ENCODE results near the genes PIANP, GNB3 and SPSB2.

DNA sequence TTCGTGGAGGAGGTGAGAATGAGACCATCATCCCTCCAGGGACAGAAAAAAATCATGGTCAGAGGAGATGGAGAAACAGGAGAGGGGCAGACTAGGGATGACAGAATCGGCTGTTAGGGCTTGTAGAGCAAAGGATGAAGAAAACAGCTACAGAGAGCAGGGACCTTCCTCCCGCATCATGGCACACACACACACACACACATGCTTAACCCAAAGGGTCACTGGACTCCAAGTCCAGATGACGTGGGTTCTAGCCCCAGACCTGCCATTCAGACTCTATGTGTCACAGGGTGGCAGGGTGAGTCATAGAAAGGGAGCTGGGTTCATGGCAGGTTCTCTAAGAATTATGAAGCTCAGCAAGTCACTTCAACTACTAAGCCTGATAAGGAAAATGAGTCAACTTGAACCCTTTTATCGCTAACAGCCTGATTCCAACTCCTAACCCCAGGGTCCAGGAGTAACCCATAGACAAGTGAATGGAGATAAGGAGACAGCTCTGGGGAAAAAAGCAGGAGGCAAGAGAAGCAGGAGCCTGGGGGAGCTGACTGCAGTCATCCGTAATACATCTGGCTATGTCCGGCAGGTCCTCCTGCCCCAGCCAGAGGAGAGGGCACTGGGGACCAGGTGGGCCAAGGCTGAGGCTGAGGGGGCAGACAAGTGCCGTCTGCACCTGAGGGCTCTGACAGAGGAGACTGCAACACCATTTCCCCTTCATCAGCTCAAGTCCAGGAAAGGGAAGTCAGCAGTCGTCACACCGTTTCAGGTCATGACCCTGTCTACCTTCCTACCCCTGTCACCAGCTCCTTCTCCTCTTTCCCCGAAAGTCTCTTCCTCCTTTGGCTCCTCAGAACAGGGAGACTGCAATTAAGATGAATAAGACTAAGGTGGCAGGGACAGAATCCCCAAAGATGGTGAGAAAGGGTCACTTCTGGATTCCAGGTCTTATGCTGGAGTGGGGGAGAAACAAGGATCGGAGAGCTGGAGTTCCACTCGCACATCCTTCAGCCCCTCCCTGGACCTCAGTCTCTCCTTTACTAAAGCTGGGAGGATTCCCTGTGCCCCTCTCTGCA lies 3.7 kb upstream of the TNFRSF1A start:
- RRBS, result no CpG with 5 or more reads among the region's 13 CpGs

GRCh38 chr12:6362524-6362909 lies 12.8 kb downstream of the SCNN1A start:
- RRBS, result no CpG with 5 or more reads among the region's 2 CpGs

DNA sequence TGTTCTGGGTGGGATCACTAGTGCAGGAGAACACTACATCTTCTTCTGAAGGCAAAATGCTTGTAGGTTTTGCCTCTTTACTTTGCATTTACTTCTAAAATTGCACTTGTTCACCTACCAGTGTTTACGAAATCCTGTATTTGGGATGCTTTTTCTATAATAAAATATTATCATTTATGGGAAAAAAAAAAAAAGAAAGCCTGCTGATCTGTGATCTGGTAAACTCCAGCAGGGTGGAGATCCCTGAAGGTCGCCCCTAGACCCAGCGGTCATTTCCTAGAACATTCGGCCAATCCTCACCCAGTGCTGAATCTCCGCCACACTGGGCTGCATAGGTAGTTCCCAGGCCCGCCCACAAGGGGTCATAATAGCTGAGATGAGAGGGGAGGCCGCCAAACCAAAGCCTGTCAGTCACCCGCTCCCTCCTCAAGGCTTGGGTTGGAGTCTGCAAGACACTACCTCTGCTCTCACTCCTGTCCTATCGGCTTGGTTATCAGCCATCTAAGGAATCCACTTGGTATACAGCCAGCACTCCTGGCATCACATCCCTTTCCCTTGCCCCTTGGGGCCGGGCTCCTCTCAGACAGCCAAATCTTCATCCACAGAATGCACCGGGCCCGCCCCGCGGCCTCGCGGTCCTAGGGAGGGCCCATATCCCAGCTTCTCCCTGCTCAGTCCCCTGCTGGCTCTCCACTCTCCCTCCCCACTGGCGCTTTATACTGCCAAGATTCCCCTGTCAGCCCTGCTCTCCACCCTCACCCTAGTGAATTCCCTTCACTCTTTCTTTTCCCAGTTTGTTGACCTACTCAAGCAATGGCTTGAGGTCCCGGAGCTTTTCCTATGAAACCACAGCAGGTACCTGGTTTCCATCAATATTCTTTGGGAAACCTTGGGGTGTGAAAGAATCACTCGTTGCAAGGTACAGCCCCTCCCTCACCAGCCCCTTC lies 1.7 kb downstream of the IFFO1 start:
- RRBS, result 14% methylated on average over 1 of the region's 19 CpGs

- RRBS, result no CpG with 5 or more reads among the region's 2 CpGs
Observed at GRCh38 chr12:6578398-6579052, 10.4 kb upstream of the NOP2 start.

- RRBS, result no CpG with 5 or more reads among the region's 4 CpGs
Observed at GRCh38 chr12:6581542-6581942, 13.5 kb upstream of the NOP2 start.

GRCh38 chr12:6604094-6605077 lies 2.8 kb downstream of the CHD4 start:
- RRBS, result no CpG with 5 or more reads among the region's 11 CpGs

- RRBS, result 20% methylated on average over 3 of the region's 59 CpGs
Observed at GRCh38 chr12:6700604-6701350, at the start of gene PIANP. PIANP (minus strand) TSS chr12:6700815.

DNA sequence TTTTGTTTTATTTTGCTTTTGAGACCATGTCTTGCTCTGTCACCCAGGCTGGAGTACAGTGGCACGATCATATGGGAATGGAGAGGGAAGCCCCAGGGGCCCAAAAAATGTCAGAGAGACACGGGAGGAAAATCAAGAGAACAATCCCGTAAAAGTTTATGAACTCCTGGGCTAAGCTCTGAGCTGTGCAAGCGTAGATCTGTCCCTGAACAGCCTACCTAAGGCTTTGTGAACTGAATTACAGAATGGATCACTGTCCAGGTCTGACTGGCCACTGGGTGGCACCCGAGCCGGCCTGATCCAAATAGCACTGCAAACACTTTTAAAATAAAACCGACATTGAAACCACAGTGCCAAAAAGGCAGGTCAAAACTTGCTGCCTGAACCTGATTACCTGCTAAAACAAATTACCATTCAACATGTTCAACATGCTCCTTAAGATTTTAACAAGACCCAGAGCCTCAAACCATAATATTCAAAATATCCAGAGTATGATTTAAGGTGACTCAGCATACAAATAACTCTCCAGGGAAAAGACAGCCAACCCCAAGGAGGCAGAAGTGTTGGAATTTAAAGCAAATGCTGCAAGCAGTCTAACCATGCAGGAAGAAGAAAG lies 11.9 kb downstream of the COPS7A start:
- RRBS, result no CpG with 5 or more reads among the region's 7 CpGs

DNA sequence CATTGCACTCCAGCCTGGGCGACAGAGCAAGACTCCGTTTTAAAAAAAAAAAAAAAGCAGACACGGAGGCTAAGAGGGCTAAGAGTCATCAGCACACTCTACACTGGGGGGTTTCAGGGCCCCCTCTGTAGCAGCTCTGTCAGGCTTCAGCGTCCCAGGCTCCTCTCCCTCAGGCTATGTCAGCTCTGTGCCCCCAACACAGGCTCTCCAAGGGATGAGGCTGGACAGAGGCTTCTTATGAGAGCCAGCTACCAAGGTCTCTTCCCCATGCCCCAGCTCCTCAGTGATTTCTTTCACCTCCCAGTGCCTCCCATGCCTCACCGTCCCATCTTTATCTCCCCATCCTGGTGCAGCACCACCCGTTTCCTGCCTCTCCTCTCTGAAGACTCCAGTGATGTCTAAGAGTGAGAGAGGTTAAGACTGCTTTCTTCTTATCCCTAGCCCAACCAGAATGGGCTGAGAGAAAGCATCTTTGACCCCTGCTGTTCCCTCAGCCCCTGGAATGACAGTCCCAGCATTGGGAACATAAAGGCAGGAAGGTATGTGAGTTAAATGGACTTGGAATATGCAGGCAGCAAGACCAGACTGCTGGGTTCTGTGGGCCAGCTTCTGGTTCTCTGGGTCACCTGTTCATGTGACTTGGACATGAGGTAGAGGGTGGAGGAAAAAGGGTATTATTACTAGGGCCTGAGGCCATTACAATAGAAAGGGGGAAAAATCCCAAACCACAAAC lies 8.1 kb downstream of the MLF2 start:
- RRBS, result no CpG with 5 or more reads among the region's 6 CpGs

- RRBS, result no CpG with 5 or more reads among the region's 7 CpGs
Observed at GRCh38 chr12:6768473-6769025, 2.4 kb downstream of the PTMS start.

- RRBS, result 98% methylated on average over 3 of the region's 23 CpGs
Observed at GRCh38 chr12:6770075-6771070, 1.9 kb upstream of the LAG3 start.

- RRBS, result no CpG with 5 or more reads among the region's 19 CpGs
Observed at GRCh38 chr12:6778096-6778644, 5.8 kb downstream of the LAG3 start.

DNA sequence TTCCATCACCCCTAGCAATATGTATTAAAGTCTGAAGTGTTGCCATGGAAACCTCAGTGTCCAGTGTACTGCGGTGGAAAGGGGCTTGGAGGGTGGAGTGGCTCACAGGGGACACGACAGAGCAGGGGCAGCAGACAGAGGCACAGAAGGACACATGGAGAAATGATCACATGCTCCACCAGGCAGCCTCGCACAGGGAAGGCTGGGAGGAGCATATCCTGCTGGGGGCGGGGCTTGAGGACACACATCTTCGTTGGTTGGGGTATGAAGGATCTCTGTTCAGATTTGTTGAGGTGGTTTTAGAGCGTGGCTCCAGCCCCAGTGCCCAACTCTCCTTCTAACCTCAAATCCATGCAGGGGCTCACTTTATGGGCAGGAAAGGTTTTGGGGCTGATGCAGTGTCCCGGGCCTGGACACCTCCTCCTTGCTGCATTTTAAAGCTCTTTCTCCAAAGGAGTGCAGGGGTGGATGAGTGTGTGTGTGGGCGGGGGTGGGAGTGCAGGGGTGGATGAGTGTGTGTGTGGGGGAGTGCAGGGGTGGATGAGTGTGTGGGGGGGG lies 757 bp upstream of the P3H3 start:
- RRBS, result no CpG with 5 or more reads among the region's 8 CpGs

DNA sequence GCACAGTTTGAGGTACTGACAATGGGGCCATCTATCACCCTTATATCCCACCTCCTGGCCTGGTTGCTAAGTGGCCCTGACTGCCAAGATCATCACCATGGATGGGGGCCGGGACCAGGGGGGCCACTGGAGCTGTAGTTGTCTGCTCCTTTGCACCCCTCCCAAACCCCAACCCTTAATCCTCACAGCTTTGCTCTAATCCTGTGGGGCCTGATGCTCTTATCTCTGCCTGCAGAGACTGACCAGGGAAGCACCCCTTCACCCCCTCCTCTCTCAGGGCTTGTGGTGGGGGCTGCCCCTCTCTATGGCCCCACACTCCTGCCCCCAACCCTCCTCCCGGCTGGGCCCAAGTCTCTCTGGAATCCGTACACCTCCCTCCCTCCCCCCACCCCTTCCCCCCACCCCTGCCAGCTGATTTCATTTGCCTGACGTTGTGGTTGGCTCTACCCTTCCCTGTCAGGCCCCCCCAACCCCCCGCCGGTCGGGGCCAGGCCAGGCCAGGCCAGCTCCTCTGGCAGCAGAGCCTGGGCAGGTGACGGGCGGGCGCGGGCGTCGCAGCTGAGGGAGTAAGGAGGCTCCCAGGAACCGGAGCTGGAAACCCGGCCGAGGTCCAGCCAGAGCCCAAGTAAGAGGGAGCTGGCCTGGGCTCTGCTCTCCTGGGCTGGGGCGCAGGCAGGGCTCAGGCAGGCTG lies at the start of gene GNB3:
Gene GNB3 (plus strand): TSS at position 517 of the 691 bp plus-strand sequence.
- RRBS, result no CpG with 5 or more reads among the region's 17 CpGs

DNA sequence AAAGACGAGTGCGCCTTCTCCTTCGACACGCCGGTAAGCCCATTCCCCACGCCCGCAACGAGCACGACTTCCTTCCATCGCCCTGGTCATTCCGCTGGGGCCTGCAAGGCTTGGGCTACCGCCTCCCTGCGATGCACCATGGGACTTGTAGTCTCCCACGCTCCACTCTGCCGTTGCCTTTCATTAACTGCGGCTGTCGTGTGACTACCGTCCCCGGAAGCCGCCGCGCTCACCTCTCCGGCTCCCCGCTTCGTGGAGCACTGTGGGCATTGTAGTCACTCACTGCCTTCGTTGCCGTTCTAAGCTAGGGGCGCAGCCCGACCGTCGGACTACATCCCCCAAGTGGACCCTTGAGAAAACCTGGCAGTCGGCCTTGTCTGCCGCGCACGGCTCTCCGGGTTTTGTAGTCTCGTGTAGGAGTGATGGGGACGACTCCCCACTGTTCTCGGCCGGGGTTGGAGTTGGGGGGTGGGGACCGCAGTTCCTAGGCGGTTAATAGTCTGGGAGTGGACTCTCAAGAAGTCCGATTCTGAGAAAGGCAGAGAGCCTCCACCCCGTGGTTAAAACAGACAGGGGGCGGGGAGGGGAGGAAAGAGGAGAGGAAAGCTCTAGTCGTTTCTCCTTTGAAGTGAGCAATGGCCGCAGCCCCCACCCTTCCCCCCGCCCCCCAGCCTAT lies 446 bp downstream of the USP5 start:
- RRBS, result 0% methylated on average over 5 of the region's 48 CpGs

DNA sequence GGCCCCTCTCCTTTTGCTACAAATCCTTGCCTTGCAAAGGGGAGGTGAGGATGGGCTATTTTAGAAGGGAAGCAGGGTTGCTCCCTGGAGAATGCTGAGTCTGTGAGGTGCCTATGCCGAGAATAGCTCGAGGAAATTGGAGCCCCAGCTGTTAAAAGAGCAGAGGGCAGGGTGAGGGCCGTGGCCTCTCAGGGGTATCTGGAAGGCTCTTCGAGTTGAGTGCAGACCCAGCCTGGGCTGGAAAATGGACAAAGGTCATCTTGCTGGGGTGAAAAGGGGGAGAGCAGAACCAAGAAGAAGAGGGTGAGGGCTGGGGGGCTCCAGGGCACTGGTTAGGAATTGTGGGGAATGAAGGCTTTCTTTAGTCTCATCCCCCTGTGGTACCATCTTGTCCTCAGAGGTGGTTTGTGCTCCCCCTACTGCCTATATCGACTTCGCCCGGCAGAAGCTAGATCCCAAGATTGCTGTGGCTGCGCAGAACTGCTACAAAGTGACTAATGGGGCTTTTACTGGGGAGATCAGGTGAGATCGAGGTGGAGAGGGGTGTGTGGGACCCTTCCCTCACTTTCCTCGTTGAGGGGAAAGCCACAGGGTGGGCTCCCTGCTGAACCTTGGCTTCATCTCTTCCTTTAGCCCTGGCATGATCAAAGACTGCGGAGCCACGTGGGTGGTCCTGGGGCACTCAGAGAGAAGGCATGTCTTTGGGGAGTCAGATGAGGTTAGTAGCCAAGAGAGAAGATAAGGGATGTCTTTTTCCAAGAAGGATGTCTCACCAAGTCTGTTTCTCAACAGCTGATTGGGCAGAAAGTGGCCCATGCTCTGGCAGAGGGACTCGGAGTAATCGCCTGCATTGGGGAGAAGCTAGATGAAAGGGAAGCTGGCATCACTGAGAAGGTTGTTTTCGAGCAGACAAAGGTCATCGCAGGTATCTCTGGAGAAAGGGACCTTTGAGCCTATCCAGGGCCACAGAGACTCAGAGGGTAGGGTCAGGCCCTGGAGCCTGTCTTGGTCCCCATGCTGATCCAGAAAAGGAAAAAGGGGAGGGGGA lies 1.5 kb downstream of the TPI1 start:
- RRBS, result no CpG with 5 or more reads among the region's 16 CpGs

GRCh38 chr12:6873019-6874283 lies at the start of gene SPSB2:
SPSB2 (minus strand) TSS chr12:6873303.
- RRBS, result 5% methylated on average over 30 of the region's 75 CpGs

- RRBS, result no CpG with 5 or more reads among the region's 19 CpGs
Observed at GRCh38 chr12:6886174-6887133, 13.4 kb upstream of the SPSB2 start.

DNA sequence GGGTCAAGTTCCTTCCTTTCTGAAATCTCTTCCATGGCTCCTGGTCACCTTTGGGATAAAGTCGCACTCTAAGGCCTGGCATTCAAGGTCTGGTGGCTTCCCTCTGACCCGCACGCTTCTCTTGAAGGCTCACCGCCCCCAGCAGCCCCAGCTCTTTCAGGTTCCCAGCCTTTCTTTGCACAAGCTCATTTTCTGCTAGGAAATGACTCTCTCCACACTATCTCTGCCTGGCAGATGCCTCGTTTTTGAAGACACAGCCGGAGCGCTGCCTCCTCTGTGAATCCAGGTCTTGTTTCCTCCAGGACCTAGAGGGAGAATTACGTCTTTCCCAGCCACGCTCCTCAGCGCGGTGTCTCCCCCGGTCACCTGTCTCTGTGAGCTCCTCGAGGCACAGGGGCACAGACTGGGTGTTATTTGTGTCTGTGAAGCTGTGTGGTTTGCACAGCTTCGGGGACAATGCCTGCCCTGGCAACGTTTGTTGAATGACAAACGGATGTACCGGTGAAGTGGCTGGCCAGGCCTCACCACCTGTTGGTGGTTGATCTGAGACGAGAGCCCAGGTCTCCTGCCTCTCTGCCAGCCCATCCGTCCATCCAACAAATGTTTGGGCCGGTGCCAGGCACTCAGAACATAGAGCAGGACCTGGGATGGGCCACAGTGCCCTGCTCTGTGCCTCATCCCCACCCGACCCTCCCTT lies 5.9 kb downstream of the PTPN6 start:
- RRBS, result 96% methylated on average over 6 of the region's 21 CpGs

GRCh38 chr12:6975367-6976244 lies 4.9 kb downstream of the EMG1 start:
- RRBS, result no CpG with 5 or more reads among the region's 1 CpG

Measured in islet of Langerhans (tissue), 1 donor.